UCH-1 (cell line): ENCODE measurements around the genes C1orf141, IL23R and GNG12.

DNA sequence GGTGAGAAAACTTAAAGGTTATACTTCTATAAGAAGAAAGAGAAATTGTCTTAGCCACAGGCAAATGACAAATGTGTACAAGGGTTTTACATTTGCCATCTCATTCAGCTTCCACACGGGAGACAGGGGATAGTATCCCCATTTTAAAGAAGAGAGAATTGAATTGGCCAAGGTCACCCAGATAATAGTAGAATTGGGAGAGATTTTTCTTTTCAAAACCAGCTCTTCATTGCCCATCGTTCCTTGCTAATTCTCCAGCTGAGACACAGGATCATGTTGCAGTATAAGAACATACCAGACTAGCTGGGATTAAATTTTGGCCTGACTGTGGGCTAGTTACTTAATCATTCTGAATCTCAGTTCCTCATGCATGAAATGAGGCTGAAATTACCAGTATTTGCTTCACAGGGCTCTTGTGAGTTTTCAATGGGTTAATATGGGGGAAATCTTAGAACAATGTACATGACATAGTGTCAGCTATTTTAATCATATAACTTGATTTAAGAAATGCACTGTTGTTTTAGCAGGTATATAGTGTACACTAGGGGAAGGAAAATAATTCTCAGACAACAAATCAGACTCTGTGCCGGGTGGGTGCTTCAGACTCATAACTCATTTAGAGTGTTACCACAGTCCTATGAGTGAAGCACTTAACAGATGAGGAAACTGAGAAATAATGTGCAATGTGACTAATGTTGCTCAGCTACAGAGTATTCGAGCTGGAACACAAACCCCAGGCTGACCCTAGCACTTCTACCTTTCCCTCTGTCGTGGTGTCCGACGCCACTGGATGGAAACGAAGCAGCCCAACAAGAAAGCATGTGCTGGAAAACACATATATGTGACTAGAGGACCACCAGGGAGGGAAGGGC lies 137.7 kb upstream of the SGIP1 start:
- RRBS: no CpG with 5 or more reads among the region's 8 CpGs

DNA sequence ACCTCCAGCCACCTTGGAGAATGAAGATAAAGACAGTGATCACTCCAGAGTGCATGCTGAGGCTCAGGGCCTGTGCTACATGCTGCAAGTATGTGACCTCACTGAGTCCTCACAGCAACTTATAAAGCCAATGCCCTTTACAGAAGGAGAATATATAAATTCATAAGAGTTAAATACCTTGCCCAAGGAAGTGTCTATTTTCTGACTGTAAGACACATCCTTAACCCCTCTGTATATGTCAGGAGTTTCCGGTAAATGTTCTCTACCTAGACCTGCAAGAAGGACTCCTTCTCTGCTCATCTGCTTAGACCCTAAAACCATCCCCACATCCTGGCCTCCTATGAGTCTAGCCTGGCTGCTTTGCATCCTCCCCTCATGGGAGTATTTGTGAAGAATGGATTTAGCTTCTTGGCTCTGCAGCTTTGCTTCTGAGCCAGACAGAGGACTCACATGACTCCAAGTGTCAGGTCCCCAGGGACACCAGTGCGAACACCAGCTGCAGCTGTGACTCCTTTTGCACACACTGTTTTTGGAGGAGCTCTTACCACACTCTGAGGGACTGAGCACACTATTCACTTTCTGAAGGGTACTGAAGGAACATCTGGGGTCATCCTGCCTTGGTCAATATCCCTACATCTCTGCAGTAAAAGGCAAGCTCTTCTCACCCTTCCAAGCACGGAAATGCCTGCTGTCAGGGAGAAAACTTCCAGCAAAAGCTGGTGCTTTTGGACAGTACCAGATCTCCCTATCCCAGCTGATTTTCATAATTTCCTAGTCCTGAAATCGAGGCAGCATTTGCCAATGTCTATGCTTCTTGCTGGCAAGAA lies 131.8 kb upstream of the SGIP1 start:
- RRBS: no CpG with 5 or more reads among the region's 4 CpGs

GRCh38 chr1:66929602-66930127 lies 4.9 kb downstream of the MIER1 start:
- RRBS: 12% methylated on average over 1 of the region's 21 CpGs

DNA sequence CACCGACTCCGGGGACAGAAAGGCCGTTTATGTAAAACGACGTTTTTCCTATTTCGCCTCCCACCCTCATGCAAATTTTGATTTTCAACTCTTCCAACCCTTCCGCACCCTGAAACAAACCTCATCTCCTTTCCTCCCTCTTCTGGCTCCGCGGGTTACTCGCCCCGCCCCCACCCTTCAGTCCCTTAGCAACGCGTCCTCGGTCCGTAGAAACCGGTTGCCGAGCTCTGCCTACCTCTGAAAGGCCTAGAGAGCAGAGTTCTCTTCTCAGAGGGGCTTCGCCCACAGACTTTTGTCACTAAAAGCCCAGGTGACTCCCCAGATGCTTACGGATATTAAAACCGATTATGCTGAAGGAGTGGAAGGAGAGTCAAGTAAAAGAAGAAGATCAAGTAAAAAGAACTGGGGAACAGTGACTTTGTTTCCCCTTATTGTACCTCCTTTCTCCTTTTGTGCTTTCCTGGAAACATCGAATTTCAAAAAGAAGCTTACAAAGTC lies at the start of gene C1orf141:
Gene C1orf141, minus strand, starts transcription at position 161 of the 498 bp plus-strand sequence.
- RRBS: no CpG with 5 or more reads among the region's 21 CpGs

GRCh38 chr1:67166070-67166717 lies at the start of gene IL23R:
TSS of gene IL23R (plus strand) at chr1:67166454.
- RRBS: no CpG with 5 or more reads among the region's 5 CpGs

GRCh38 chr1:67272584-67272783 lies 35.2 kb upstream of the IL12RB2 start:
- RRBS: no CpG with 5 or more reads among the region's 3 CpGs

- RRBS: no CpG with 5 or more reads among the region's 11 CpGs
Measured at GRCh38 chr1:67537295-67538008, 107.2 kb upstream of the SERBP1 start.

DNA sequence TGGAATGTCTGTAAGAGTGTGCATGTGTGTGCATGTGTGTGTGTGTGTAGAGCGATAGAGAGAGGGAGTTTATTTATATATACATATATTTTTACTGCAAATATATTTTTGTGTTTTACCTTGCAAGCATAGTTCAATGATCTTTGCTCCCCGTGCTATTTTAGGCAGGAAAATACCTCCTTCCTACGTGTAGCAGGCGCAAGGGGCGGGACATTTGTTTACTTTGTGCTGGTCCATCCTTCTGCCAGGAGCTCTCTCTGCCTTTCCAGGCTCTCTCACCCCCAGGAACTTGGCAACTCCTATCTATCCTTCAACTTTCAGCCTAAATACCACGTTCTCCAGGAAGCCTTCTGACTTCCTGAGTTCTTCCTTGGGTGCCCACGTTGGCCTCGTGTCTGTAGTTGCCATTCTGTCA lies 125.8 kb upstream of the SERBP1 start:
- RRBS: no CpG with 5 or more reads among the region's 8 CpGs

DNA sequence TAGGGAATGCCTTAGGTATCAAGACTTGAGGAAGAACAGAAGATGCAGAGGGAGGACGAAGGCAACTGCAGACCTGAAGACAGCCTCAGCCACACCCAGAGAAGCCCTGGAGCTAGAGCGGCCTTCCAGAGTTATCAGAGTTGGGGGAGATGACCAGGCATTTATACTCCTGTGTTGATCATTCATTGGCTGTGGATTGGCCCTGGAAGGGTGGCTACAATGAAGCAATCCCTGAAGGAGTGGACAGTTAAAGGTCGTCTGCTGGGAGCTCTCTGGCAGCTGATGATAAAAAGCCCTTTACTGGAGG lies 126.6 kb upstream of the GADD45A start:
- RRBS: no CpG with 5 or more reads among the region's 3 CpGs

DNA sequence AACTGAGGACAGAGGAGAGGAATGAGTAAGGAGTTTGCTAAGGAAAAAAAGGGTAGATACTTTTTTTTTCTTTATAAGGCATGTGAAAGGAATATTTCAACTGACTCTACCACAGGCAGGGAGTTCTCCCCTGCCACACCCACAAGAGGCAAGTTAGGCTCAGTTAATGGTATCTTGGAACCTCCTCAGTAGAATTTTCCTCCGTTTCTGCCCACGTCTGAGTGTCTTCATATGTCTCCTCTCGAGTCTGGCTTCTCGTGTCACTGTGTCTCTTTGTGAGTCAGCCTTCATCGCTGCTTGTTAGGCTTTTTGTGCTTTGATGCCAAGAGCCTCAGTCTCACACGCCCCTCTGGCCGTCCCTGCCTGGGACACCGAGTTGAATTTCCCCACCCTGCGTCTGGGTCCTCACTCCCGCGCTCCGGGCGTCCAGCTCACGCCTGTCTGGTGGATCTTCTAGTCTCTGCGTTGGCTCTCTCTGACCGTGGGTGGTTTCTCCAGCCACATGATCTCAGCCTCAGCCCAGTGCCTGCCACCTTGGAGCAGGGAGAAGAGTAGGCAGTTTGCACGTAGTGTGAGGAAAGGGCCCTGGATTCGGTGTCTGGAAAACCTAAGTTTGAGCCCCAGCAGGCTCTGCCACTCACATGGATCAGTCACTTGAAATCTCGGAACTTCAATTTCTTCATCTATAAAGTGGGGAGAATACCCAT lies 125.7 kb upstream of the GADD45A start:
- RRBS: no CpG with 5 or more reads among the region's 19 CpGs

- RRBS: no CpG with 5 or more reads among the region's 9 CpGs
Measured at GRCh38 chr1:67700485-67701454, 15.8 kb downstream of the GADD45A start.

- RRBS: 94% methylated on average over 3 of the region's 18 CpGs
Measured at GRCh38 chr1:67753657-67754652, 69.0 kb downstream of the GADD45A start.

- RRBS: no CpG with 5 or more reads among the region's 14 CpGs
Measured at GRCh38 chr1:67766116-67766811, 67.0 kb downstream of the GNG12 start.

DNA sequence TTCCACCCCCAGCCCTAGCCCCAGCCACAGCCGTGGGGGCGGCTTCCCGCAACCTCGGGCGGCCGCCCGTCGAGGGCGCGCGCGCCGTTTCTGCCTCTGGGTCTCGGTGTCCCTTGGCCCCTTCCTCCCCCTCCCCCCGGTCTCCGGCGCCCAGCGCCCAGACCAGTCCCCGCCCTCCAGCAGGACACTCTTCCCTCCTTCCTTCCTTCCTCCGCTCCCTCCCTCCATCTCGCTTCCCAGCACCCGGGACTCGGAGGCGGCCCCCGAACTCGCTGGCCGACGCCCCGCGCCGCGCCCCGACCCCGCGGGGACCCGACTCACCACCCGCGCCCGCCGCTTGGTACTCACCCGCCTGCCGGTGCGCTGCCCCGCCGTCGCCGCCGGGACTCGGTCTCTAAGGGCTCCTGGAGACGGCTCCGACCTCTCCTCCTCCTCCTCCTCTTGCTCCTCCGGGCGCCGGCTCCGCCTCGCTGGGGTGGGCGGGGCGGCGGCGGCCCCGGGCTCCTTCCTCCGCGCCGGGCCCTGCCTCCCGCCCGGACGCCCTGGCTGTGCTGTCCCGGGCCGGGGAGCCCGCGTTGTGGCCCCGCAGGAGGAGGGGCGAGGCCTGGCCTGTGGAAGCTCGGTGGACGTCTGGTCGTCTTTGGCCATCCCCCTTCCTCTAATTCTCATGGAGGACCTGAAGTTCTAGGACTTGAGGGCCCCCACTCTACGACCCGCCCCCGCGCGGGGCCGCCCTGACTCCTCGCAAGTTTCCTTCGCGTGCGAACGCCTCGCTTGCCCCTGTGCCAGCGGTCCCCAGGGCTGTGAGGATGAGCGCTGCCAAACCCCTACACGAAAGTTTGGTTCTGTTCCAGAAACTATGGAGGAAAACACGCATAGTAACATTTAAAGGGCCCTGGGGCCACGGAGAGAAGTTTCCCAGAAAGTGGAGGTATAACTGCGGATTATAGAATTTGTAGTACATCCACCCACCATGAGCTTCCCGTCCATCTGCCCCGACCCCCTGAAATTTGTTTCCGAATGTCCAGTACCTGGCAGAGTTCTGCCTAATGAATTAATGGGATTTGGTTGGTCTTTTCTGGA lies at the start of gene GNG12:
Gene GNG12, minus strand, starts transcription at position 472 of the 1,083 bp plus-strand sequence.
- RRBS: 5% methylated on average over 16 of the region's 97 CpGs

GRCh38 chr1:68163283-68163730 lies 69.0 kb downstream of the WLS start:
- RRBS: no CpG with 5 or more reads among the region's 24 CpGs

DNA sequence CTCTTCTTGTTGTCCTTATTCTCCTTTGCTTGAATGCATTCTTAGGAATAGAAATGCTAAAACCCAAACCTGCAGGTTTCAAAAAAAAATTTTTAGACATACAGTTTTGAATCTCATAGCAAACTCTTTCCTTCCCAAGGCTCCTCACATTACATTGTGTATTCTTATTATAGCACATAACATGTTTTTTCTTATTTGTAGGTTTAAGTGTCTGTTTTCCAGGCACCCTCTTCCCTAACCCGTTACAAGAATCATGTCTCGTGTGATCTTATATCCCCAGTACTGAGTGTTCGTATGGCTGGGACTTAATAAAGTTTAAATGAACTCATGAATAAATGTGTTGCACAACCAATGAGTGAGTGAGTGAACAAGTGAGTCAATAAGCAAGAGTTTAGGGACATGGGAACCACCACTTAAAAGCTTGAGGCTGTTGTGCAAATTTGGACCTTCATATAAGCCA lies 41.0 kb downstream of the WLS start:
- RRBS: no CpG with 5 or more reads among the region's 3 CpGs

DNA sequence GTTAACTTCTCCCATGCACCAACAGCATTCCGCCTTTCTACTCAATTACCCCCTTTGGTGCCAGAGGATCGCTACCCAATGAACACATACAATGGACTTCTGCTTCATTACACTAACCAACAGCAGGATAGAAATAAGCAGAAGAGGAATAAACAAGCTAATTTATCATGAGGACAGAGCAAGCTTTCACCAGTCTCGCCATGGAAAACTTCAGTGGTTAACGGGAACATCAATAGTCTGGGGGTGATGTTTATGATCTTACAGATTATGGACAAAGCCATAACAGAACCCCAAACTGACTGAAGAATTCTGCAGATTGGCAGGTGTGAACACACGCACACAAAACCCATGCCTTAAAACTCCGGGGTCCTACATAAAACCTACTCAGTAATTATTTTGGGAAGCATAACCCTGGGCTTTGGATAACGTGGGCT lies 15.0 kb downstream of the WLS start:
- RRBS: no CpG with 5 or more reads among the region's 7 CpGs

DNA sequence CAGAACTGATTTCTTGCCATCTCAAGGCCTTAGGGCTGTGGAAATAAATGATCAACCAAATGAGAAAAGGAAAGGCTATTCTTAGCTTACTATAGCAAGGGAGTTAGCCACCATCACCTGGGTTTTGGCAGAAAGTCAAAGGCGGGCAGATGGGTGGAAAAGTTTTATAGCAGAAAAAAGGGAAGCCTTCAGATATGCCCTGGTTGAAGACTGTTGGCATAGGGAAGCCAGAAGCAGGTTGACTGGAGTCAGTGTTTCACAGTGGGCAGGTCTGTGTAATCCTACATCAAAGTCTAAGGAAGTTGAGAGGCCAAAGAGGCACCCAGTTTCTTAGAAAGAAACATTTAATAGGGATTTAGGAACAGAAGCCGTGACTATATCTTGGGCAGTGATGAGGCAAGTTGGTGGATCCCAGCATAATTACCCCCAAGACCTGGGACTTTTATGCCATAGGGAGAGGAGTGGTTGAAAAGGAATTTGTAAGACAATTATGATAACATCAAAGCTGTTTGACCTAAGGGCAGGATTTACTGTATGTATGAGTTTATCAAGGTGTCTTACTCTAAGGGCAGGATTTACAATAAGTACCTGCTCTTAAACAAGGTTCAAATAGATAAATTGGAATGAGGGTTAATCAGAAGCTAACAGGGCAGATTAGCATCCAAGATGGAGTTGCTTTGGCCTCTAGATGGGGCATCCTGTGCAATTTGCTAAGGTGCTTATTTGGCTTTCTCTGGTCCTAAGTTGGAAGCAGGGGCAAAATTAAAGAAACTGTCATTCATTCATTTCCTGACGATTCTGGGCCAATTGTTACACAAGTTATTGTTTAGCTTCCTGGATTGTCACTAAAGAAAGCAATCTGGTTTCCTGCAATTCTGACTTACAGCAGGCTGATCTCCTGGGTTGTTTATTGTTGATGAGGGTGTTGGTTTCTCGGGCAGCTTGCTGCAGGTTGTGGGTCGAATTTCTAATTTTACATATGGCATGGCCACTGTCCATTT lies 30.0 kb downstream of the CTH start:
- RRBS: no CpG with 5 or more reads among the region's 5 CpGs

GRCh38 chr1:70460923-70461300 lies 49.8 kb downstream of the CTH start:
- RRBS: no CpG with 5 or more reads among the region's 4 CpGs